ENCODE measurements around a stretch of chr11.

DNA sequence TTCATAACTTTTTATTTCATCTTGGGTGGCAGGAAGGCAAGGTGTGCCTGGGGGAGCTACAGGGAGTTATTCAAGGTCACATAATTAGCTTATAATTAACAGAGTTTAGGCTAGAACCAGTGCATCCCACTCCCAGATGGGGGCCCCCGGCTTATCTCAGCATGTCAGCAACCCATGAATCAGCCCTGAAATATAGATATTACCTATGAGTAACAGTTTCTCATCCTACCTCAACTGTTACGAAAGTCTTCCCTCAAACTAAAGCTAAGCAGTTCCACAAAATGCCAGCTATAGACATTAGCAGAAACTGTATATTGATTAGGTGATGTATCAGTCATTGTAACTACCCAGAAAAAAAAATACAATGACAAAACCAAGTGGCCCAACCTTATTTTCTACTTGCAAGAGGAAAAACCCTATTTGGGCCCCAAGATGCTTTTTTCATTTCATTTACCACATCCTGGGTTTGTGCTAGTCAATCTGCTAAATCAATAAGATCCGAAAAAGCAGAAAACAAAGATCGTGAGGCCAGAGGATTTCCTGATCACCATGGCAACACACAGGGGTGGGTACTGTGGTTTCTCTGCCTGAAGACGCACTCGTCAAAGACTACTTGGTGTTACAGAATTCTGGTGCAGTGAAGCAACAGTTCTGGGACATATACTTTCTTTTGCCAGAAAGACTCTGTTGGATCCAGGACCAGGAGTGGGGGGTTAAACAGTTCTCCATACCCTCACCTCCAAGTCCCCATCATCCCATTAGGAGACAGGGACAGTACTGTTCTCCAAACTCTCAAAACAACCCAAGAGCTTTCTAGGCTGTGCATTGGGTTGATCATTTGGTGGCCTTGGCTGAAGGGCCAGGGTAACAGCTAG, 26.9 kb downstream of the CD44 start:
- PRO-cap: unidirectional peak, plus-strand start at position 605 of the sequence

- PRO-cap: no peak
Observed at GRCh38 chr11:35246680-35247349, 107.8 kb downstream of the CD44 start.

GRCh38 chr11:35276335-35276944, 137.5 kb downstream of the CD44 start:
- PRO-cap: no peak

DNA sequence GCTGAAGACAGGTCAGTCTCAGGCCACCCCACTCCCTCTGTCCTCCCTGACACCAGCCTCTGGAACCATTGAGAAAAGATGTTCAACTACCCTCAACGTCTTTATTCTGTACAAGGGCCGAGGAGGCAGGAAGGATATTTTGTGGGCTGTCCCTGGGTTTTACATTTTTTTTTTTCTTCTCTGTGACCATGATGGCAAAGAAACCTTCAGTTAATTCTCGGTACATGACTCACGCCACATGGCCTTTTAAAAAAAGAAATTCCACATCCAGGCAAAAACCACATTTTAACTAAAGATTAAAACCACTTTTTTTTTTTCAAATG, 130.3 kb downstream of the SLC1A2 start:
- PRO-cap: no peak

DNA sequence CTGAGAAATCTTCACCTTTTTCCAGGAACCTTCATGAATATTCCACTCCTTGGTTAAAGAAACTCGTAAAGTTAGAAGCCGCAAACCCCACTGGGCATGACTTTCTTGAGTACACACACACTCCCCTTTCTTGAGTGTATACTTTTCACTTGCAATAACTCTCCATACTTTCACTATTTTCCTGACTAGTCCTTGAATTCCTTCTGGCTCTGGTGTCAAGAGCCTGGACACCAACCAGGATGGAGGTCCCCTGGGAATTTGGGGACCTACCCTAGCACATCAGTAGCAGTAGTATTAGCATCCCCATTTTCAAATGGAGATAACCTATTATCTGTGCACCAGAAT, 76.0 kb downstream of the SLC1A2 start:
- PRO-cap: no peak

- PRO-cap: no peak
Observed at GRCh38 chr11:35345158-35345815, 74.1 kb downstream of the SLC1A2 start.

DNA sequence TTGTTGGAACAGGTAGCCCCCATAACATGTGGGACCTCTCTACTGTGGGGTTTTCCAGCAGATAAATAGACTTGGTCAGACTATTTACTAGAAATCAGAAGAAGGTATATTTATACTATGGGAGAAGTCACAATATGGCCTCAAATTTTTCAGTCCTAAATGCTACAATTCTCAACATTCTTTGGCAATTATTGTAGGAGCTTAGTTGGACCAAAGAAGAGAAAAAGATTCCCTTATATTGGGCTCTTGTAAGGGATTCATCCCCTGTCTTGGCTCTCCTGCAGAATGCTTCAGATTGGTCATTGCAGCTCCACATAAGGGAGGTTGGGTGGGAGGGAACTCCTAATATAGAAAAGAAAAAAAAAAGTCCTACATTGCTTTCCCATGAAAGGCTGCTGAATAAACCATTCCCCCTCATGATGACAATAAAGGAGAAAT, 4.7 kb upstream of the SLC1A2 start:
- PRO-cap: no peak

- PRO-cap: no peak
Observed at GRCh38 chr11:35524446-35524824, 981 bp downstream of the PAMR1 start.

DNA sequence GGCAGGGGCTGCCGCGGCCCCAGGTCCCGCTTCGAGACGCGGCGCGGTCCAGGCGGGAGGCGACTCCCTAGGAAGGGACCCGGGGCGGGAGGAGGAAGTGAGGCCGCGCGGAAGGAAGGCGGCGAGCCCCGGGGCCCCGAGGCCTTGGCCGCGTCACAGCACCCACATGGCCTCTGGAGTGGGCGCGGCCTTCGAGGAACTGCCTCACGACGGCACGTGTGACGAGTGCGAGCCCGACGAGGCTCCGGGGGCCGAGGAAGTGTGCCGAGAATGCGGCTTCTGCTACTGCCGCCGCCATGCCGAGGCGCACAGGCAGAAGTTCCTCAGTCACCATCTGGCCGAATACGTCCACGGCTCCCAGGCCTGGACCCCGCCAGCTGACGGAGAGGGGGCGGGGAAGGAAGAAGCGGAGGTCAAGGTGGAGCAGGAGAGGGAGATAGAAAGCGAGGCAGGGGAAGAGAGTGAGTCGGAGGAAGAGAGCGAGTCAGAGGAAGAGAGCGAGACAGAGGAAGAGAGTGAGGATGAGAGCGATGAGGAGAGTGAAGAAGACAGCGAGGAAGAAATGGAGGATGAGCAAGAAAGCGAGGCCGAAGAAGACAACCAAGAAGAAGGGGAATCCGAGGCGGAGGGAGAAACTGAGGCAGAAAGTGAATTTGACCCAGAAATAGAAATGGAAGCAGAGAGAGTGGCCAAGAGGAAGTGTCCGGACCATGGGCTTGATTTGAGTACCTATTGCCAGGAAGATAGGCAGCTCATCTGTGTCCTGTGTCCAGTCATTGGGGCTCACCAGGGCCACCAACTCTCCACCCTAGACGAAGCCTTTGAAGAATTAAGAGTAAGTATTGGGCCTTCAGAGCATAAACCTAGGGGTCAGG, 608 bp downstream of the TRIM44 start:
- PRO-cap: bidirectional peak, plus-strand start at position 236 of the sequence, minus-strand start at position 157 of the sequence

- PRO-cap: no peak
Observed at GRCh38 chr11:35797393-35797929, 134.9 kb downstream of the TRIM44 start.

- PRO-cap: no peak
Observed at GRCh38 chr11:35905860-35906360, 38.0 kb upstream of the LDLRAD3 start.

DNA sequence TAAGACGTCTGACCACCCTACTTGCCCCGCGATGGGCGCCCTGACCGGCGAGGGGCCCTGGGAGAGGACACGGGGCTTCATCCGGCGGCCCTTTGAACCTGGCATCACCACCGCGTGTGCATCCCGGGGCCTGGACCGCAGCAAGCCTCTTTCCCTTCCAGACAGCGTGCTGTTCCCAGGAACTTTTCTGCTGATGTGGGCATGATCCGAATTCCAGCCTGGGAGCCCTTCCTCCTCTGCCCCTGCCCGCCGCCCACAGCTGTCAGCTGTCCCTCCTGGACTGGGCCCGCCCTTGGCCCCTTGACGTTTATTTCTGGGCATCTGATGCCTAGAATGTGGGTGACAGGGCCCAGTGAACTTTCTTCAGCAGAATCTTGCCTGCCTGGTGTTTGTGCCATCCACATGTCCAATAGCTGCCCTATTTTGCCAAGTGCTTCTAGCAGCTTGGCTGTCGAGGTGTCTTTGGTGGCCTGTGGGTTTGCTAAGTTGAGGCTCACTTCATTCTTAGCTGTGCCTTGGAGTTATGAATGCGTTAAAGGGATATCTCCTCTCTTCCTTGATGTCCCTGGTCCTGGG, 993 bp downstream of the LDLRAD3 start:
- PRO-cap: no peak

DNA sequence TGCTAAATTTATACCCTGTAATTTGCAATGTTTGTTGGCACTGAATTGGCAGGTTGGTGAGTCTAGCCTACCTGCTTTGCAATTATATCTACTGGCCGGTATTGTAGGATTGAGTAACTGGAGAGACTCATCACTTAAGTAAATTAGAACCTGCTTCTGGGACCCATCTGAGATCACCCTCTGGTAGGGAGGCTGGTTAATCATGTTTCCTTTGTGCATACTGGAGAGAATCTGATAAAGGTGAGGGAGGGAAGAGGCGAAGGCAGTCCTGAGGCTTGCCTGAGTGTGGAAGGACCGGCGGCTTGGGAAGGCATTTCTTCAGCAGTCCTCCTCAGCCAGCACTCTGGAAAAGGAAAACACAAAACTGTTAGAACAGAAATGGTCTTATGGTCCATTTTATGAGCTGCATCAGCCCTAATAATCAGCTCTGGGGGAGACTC, 63.4 kb downstream of the LDLRAD3 start:
- PRO-cap: no peak

DNA sequence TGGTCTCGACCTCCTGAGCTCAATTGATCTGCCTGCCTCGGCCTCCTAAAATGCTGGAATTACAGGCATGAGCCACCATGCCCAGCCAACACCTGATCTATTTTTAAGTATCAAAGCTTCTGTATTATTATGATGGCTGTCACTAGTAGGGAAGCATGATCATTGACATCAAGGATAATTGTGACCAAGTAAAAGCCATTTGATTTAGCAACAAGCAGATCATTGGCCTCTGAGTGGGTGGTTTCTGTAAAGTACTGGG, 60.0 kb downstream of the PRR5L start:
- PRO-cap: no peak

DNA sequence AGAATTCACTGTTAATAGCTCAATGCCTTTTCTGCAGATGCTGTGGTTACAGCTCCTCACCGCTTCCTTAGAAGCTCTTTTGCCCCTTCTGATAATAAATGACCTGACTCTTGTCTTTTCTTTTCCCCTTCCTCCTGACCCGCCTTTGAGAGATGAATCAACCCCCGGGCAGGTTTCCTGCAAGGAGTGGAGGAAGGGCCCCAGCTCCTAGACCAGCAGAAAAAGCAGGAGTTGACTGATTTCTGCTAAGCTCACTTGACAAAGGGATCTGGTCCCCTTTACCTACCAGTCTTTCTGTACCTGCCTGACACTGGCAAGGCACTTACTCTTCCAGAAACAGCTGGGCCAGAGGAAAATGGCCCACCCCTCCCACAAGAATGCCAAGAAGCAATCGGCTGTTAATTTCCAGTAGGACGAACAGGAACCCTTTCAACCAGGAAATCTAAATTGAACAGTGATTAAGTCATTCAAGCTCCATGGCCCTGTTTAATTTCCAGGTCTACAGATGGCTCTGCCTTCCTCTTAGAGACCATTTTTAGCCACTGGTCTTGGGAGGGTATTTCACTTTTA, 67.4 kb downstream of the PRR5L start:
- PRO-cap: no peak

DNA sequence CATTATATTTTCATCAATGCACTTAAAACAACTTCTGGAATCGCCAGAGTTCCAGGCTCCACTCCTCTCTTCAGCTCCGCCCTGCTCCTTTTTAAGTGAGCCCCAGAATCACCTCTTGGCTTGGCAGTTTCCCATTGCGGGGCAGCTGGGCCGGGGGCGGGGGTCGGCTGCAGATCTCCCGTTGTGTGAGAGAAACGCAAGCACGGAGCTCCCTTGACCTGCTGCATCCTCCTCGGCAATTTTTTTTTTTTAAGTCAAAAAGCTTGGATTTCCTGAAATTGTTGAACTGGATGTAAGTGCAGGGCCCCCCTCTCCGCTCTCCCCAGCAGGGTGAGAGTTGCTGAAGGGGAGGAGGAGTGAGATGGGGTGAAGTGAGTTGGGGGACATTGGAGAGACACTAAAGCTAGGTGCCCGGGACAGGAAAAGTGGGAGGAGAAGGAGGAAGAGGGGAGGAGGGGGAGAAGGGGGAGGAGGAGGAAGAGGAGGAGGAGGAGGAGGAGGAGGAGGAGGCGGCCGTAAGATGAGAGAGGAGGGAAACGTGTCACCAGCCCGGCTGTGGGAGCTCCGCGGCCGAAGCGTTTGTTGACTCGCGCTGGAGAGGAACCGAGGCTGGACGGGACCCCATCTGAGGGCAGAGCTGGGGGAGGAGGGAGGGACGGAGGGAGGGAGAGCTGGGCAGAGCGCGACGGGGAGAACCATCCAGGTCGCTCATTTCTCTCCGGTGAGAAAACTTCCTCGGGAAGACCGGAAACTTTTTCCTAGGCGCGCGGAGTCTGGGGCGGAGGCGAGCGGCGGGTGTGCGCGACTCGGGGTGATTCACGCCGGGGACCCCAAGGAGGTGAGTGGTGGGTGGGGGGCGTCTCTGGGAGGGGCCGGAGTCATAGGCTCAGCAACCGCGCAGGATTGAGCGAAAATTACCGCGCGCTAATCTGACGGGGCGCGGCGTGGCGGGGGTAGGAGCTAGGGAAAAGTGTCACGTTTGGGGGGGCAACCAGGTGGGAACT, 80.1 kb downstream of the PRR5L start:
- PRO-cap: unidirectional peak, plus-strand start at position 518 of the sequence

GRCh38 chr11:36380576-36381088, 84.5 kb downstream of the PRR5L start:
- PRO-cap: no peak

DNA sequence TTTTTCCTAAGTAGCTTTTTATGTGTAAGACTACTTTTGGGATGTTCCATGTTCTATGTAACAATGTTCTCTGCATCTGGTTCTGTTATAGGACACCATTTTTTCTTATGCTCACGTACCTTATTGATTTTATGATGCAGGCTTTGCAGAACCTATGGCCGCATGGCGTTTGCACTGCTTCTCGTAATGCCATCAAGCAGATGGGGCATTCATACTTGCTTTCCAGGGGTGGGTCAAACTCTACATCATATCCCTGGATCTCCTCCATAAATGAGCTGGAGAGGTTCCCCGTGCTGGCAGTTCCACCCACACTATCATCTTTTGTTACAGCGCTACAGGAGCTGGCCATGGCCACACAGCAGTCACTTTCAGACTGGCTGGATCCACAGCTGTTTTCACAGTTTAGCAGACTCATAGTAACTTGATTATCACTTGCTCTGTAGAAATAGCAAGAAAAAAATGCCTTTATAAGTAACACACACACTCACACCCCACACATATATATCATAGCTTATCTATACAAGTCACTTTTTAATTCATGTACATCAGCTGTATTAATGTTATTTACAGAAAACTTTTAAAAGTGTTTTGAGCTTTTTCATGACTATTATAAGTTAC, 8.9 kb downstream of the TRAF6 start:
- PRO-cap: no peak

- PRO-cap: no peak
Observed at GRCh38 chr11:38508443-38508905, 1910.4 kb upstream of the RAG2 start.

- PRO-cap: no peak
Observed at GRCh38 chr11:41705177-41705510, 245.7 kb upstream of the LRRC4C start.

All from Calu3 (cell line).